ENCODE measurements around the genes DDB2, CELF1, C1QTNF4, OR4B1, OR5D16 and OR8U1.

DNA sequence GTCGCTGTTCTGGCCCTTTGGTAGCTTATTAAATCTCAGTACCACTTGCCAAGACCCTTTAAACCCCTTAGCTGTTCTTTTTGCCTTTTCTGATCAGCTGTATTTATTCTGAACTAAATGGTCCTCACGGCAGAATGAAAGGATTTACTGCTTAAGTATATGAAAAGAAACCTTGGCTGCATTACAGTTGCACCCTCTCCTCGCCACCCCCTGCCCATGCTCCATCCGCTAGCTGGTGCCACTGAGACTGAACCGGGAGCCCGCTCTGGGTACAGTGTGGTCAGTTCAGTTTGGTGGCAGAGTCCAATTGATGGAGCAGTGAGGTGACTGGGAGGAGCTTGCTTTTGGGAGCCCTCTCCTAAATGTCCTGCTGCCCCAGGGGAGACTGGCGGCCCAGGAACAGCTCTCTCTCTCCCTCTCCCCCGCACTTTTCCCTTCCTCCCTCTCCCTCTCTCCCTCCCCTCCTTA lies 22.0 kb downstream of the ARFGAP2 start:
- PRO-cap = no peak

GRCh38 chr11:47214901-47215972 lies at the start of gene DDB2:
TSS of gene DDB2 (plus strand) at chr11:47214974.
- PRO-cap = no peak

DNA sequence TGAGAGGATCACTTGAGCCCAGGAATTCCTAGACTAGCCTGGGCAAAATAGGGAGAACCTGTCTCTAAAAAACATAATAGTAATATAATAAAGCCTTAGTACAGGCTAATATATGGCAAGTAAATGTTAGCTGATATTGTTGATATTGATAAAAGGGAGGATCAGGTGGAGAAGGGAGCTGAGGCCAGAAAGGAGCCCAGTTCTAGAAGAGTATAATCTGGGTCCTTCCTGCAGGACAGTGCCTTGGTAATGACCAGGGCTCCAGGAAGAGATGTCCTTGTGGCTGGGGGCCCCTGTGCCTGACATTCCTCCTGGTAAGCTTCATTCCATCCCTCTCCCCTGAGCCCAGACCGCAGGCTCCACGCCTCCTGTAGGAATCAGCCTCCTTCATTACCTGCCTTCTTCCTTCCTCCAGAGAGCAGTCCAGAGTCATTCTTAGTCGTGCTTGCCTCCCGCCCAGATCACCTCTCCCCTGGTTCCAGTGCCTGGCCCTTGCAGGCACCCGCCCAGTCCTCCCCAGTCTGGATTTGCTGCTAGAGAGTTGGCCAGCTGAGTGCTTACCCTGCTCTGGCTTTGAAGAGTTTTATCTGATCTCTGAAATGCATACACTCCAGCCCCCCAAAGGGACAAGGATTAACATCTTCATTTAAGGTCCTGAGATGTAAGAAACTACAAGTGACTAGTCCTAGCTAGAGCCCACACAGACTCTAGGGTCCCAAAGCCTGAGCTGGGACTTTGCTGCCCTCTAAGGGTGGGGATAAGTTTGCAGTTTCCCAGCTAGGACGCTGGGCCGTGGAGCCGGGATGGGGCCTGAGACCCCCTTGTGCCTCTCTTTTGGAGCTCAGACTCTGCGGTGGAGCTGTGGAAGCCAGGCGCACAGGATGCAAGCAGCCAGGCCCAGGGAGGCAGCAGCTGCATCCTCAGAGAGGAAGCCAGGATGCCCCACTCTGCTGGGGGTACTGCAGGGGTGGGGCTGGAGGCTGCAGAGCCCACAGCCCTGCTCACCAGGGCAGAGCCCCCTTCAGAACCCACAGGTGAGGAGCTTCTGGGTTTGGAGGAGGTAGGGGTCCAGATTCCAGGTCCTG lies 1.5 kb downstream of the NR1H3 start:
- PRO-cap = no peak

DNA sequence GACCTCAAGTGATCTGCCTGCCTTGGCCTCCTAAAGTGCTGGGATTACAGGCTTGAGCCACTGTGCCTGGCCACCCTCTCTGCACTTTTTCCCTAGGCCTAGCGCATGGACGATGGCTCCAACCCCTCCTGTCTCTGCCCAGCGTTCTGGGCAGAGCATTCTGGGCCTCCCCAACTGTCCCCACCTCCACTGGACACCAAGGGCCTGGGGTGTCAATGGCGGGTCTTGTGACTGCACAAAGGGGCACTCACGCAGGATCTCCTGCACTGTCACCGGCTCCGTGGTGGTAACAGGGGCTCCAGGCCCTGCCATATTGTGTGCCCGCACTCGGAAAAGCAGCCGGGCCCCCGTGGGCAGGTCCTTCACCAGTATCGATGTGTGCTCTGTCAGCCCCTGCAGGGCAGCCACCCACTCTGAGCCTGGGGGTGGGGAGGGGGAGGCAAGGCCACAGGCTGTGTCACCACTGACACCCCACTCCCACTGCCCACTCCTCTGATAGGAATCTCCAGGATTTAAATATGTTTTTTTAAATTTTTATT lies 17.6 kb downstream of the MYBPC3 start:
- PRO-cap = no peak

GRCh38 chr11:47338338-47338714 lies 14.2 kb downstream of the MYBPC3 start:
- PRO-cap = no peak

GRCh38 chr11:47356309-47357259 lies 4.1 kb upstream of the MYBPC3 start:
- PRO-cap = no peak

GRCh38 chr11:47413531-47414497 lies 5.4 kb downstream of the SLC39A13 start:
- PRO-cap = no peak

- PRO-cap = no peak
Observed at GRCh38 chr11:47416799-47417350, 8.5 kb downstream of the SLC39A13 start.

- PRO-cap = no peak
Observed at GRCh38 chr11:47434614-47434811, 8.3 kb upstream of the PSMC3 start.

GRCh38 chr11:47442459-47442946 lies 6.4 kb downstream of the RAPSN start:
- PRO-cap = no peak

- PRO-cap = unidirectional peak, minus-strand start at chr11:47553140
Observed at GRCh38 chr11:47552608-47553493, at the start of gene CELF1. TSS of gene CELF1 (minus strand) at chr11:47553132.

GRCh38 chr11:47593900-47594805 lies at the start of gene C1QTNF4:
TSS of gene C1QTNF4 (minus strand) at chr11:47594411.
- PRO-cap = no peak

- PRO-cap = no peak
Observed at GRCh38 chr11:48018499-48019609, 38.5 kb downstream of the PTPRJ start.

GRCh38 chr11:48052065-48052606 lies 71.8 kb downstream of the PTPRJ start:
- PRO-cap = no peak

- PRO-cap = no peak
Observed at GRCh38 chr11:48099287-48099793, 117.3 kb upstream of the OR4B1 start.

DNA sequence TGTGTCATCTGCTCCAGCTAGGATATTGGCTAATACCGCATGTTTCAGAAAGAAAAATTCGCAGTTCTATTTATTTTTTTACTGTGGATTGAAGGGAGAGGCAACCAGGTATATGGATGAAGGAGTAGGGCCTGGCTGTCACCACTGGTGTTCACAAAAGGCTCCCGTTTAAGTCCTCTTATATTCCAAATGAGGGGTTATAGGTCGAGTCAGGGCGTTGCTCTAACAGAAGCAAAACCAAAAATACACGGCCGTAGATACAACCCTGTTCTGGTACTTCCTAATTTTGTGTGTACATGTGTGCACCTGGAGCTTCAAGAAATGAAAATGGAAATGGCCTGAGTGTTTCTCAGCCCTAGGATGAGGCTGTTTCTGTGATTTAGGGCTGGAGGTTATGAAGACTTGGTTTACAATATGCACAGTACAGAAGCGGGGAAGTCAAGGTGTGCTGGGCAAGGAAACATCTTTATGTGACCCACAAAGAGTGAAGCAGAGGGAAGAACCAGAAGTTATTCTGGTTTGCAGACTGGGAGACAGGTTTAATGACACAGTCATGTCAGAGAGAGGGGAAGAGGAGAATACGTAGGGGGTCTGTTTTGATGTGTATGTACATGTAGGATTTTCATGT lies 110.5 kb upstream of the OR4B1 start:
- PRO-cap = no peak

- PRO-cap = no peak
Observed at GRCh38 chr11:48216472-48216962, at the start of gene OR4B1. TSS of gene OR4B1 (plus strand) at chr11:48216810.

DNA sequence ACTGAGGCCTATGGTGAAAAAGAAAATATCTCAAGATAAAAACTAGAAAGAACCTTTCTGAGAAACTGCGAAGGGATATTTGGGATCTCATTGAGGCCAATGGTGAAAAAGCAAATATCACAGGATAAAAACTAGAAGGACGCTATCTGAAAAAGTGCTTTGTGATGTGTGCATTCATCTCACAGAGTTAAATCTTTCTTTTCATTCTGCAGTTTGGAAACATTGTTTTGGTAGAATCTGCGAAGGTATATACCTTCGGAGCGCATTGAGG lies 163.0 kb upstream of the TRIM48 start:
- PRO-cap = no peak

- PRO-cap = no peak
Observed at GRCh38 chr11:55838548-55838882, at the start of gene OR5D16. TSS of gene OR5D16 (plus strand) at chr11:55838752.

- PRO-cap = no peak
Observed at GRCh38 chr11:56375340-56375865, at the start of gene OR8U1. TSS of gene OR8U1 (plus strand) at chr11:56375624.

All from mesothelial cell of epicardium (in vitro differentiated cells).